NB4 (cell line): Measurements from ENCODE around the gene NCOR2.

DNA sequence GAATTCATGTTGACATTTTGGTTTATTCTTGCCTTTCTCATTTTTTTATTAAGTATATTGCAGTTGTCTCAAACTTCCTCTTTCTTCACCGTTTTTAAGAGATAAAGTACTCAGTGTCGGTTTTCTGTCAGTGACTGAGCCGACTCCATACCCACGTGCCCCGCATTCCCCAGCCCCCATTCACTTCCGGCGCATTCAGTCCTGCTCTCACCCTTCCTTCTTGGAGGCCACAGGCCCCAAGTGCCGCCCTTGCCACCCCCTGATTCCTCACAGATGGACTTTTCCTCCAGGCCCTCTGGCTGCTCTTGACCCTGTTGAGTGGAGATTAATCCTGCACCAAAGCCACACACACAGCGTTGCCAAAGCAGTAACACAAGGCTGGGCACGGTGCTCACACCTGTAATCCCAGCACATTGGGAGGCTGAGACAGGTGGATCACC, 19.1 kb upstream of the DNAH10 start:
- RRBS, result no CpG with 5 or more reads among the region's 10 CpGs

GRCh38 chr12:123997374-123997842, 24.4 kb downstream of the ZNF664 start:
- RRBS, result no CpG with 5 or more reads among the region's 5 CpGs

DNA sequence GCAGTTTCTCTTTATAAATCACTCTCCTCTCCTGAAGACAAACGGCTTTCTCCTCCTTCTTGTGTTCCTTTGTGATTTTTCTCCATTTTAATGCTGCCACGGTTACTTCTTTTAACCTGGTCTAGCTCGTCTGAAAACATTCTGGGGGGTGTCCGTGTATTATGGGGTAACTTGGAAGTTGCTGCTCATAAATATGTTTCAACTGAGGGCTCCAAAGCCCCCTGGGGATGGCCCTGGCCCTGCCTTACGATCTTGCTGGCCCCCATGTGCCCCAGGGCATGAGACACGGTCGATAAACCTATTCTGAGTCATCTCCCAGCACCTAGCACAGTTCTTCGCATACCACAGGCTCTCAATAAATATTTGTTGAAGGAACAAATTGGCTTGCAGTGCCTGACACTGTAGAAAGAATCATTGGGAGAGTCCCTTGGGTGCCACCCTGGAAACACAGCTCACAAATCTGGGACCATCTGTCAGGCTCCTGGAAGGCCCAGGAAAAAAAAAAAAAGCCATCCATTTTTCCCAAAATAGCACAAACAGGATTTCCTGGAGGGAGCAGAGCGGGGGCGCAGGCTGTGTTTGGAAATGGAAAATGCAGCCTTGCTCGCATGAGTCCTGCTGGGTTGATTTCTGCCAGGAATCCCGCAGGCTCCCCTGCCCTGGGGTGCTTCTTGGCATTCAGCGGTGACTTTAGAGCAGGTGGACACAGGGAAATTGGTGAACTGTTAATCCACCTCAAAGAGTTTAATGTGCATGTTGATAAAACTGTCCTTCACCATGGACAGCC, 106.4 kb upstream of the RFLNA start:
- RRBS, result no CpG with 5 or more reads among the region's 13 CpGs

- RRBS, result no CpG with 5 or more reads among the region's 10 CpGs
Measured at GRCh38 chr12:124190828-124191447, 104.0 kb upstream of the RFLNA start.

DNA sequence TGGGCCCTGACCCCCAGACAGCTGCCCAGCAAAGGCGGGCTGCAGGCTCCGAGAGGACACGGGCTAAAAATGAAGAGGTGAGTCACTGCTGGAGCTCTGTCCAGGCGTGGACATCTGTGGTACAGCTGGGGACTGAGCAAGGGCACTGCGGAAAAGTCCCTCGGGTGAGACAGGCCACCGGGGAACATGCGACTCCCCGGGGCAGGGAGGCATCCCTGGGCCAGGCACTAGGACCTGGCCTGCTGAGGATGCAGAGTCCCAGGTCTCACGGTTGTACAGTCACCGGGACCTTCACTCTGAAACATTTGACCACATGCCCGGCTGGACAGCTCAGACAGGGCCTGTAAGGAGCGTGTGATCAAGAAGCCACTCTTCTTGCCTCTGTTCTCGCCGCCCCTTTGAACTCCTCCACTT, 5.2 kb upstream of the RFLNA start:
- RRBS, result 69% methylated on average over 3 of the region's 15 CpGs

DNA sequence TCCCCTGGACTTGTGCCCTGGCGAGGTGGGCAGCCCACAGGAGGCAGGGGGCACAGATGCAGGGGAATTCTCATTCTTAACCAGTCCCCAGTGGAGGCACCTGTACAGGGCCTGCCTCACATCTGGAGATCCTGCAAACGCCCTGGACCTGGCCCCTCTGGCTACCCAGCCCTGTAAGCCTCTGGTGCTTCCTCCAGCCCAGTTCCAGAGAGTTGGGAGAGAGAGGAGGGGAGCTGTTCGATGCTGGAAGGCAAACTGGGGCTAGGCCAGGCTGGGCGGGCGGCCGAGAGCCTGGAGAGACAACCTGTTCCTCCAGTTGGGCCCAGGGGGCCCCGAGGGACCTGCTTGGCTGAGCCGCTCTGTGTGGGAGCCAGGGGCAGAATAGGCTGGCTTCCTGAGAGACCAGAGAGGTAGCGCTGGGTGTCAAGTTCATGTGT, 64.6 kb downstream of the RFLNA start:
- RRBS, result no CpG with 5 or more reads among the region's 9 CpGs

DNA sequence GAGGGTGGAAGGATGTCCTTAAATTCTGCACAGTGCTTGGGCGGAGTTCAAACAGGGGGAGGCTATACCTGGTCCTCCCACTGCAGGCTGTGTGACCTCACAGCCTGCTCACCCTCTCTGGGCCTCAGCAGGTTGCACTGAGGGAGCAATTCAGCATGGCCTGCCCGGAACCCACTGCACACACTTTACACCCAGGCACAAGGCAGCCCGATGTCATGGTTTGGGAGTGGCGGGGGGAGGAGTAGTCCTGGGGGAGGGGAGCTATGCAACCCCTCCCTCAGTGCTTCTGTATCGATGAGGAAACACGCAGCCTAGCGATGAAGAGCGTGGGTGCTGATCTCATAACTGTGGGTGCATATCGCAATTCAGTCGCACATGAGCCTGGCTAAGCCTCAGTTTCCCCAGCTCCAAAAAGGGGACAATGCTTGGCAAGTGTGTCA, 89.7 kb downstream of the RFLNA start:
- RRBS, result no CpG with 5 or more reads among the region's 10 CpGs

GRCh38 chr12:124388450-124389186, 93.7 kb downstream of the RFLNA start:
- RRBS, result 95% methylated on average over 9 of the region's 48 CpGs

DNA sequence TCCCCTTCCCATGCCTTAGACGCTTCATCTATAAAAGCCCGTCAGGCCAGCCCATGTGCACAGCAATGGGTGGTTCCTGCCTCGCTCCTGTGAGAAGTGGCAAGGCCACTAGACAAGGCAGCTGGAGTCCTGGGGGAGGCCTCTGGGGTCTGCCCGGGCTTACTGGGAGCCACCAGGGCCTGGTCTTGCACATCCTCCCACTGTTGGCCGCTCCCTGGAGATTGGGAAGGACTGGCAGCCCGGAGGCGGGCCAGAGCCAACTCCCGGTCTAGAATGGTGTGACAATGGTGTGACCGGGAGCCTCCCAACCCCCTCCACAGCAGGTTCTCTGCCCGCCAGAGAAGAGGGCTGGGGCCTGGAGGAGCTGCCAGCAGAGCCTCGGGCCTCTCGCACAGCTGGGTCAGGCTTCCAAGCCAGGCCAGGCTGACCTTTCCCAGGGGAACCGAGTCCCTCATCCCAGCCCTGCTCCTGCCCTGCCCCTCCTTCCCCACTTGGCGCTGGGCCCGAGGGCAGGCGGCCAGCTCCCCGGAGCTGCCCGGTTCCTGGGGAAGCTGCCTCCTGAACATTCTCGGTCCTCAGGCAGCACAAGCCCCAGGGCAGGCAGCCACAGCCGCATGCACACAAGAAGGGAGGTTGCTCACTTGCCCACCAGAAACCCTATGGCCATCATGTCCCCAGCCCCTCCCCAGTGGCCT, 98.0 kb downstream of the RFLNA start:
- RRBS, result 60% methylated on average over 3 of the region's 20 CpGs

GRCh38 chr12:124519395-124519714, 48.1 kb downstream of the NCOR2 start:
- RRBS, result no CpG with 5 or more reads among the region's 7 CpGs

- RRBS, result no CpG with 5 or more reads among the region's 17 CpGs
Measured at GRCh38 chr12:124527933-124528505, 39.4 kb downstream of the NCOR2 start.

GRCh38 chr12:124566947-124567668, at the start of gene NCOR2:
Gene NCOR2, minus strand, starts transcription at chr12:124567612.
- RRBS, result under 1% methylated on average over 47 of the region's 109 CpGs

- RRBS, result no CpG with 5 or more reads among the region's 4 CpGs
Measured at GRCh38 chr12:124603358-124603619, 35.9 kb upstream of the NCOR2 start.

DNA sequence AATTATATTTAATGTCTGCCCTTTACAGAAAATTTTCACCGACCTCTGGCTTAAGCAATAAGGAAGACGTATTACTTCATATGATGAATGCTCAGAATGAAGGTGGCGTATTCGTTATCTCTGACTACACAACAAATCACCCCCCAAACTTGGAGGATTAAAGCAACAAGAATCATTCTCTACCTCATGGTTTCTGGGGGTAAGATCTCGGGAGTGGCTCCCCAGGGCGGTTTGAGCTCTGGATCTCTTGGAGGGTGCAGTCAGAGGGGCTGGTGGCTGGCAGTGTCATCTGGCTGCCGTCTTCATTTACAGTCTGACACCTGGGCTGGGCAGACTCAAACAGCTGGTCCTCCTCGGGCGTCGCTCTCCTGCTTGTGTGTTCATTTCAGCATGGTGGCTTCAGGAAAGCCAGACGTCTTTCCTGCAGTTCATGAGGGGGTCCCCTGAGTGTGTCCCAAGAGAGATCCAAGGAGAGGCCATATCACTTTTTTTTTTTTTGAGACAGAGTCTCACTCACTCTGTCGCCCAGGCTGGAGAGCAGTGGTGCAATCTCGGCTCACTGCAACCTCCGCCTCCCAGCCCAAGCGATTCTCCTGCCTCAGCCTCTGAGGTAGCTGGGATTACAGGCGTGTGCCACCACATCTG, 66.5 kb upstream of the NCOR2 start:
- RRBS, result no CpG with 5 or more reads among the region's 16 CpGs

GRCh38 chr12:124646318-124647005, 79.0 kb upstream of the NCOR2 start:
- RRBS, result no CpG with 5 or more reads among the region's 33 CpGs

DNA sequence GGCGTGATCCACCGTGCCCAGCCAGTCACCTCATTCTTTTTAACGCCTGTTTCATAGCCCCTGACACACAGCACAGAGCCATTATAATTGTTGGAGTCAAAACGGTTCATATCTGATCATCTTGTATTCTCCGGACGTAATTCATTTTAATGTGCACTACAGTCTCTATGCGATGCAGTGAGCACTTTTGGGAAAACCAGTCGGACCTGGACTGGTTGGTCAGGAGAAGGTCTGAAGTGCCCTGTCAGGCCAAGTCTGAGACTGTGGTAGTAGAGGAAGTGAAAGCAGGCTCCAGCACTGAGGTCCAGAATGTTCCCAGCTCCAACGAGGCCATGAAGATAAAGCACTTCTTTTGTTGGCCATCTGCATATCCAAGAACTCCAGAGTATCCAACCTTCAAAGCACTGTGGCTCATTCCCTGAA, 117.1 kb upstream of the NCOR2 start:
- RRBS, result no CpG with 5 or more reads among the region's 9 CpGs

GRCh38 chr12:124684896-124685580, 117.6 kb upstream of the NCOR2 start:
- RRBS, result no CpG with 5 or more reads among the region's 17 CpGs

- RRBS, result no CpG with 5 or more reads among the region's 13 CpGs
Measured at GRCh38 chr12:124700919-124701563, 133.6 kb upstream of the NCOR2 start.

GRCh38 chr12:124736985-124737424, 126.7 kb downstream of the SCARB1 start:
- RRBS, result no CpG with 5 or more reads among the region's 8 CpGs

DNA sequence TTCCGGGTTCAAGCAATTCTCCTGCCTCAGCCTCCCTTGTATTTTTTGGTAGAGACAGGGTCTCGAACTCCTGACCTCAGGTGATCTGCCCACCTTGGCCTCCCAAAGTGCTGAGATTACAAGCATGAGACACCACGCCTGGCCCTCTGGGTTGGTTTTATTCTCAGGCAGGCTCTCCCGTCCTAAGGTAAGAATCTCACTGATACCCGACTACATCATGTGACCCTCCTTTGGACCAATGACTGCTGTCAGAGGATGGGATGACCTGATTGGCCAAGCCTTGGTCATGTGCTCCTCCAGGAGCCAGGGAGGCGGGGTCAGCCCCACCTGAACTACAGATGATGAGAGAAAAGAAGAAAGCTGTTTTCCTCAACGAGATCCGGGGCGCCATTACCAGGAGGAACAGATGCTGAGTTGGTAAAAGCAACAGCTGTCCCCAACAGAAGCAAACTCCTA, 119.0 kb downstream of the SCARB1 start:
- RRBS, result no CpG with 5 or more reads among the region's 9 CpGs